Natural killer cell (primary cell): ENCODE data around the gene CNTN4.

DNA sequence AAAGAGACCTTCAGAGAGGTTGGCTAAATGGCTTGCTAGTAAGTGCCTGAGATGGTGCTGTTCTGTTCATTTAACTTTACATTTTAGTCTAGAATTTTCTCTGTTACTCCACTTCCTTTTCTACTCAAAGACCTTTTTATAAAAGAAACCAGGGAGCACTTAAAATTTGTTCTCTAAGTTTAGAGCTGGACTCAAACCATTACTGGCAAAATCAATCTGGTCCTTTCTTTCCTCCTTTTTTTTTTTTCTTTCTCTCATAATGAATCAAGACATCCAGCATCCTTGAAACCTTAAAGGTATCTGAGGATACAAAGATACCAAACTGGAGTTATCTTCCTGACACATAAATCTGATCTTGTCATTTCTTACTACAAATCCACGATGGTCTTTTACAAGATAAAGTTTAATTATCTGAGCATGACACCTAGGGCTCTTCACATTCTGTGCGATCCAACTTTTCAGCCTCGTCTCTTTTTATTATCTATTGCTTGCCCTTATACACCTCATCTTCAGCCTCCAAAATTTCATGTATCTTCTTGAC is 36.3 kb downstream of the CHL1 start:
- PRO-cap: no peak

- PRO-cap: no peak
Observed at GRCh38 chr3:535536-535795, 338.9 kb downstream of the CHL1 start.

GRCh38 chr3:1805171-1805709 is 293.4 kb upstream of the CNTN4 start:
- PRO-cap: no peak

DNA sequence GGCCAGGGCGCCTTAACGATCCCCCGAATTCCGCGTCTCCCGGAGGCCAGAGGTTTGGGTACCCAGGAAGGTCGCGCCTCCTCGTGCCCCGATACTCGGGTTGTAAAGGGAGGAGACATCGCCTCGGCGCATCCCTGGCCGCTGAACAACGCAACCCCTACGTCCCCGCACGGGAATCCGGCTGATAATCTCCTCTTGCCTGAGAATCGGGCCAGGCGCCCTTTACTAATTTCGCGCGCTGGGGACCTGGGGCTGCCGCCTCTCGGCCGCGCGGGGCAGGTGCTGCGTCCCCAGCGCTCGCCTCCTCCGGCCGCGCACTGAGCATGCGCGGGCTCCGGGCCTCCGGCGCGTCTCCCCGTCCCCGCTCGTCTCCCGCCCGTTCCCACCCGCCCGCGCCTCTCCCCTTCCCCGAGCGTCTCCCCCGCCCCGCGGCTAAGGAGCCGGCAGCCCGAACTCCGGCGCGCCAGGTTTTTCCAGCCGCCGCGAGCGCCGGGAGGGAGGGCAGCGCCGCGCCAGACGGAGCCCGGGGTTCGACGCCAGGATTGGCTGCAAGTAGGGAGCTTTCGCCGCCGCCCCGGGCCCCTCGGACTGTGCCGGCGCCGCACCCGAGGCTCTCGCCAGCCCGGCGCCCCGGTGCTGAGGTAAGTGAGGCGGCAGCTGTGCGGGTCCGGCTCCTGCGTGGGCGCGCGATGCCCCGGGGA is at the start of gene CNTN4:
Gene CNTN4, plus strand, starts transcription at position 529 of the 701 bp plus-strand sequence.
- PRO-cap: no peak

- PRO-cap: no peak
Observed at GRCh38 chr3:2099685-2100121, 1.0 kb downstream of the CNTN4 start.

DNA sequence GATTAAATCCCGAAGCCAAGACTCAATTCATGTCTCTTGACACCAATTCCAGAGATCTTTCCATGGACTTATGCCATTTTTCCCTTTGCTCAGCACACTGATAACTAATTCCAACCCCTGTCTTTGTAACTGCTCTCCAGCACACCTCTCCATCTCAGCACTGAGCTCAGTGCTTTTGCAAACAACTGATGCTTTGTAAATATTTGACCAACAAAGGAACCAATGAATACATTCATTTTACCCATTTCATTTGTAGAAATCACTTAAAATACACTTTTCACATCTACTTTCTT is 249.0 kb downstream of the IL5RA start:
- PRO-cap: no peak

- PRO-cap: no peak
Observed at GRCh38 chr3:2870542-2871107, 239.5 kb downstream of the IL5RA start.

DNA sequence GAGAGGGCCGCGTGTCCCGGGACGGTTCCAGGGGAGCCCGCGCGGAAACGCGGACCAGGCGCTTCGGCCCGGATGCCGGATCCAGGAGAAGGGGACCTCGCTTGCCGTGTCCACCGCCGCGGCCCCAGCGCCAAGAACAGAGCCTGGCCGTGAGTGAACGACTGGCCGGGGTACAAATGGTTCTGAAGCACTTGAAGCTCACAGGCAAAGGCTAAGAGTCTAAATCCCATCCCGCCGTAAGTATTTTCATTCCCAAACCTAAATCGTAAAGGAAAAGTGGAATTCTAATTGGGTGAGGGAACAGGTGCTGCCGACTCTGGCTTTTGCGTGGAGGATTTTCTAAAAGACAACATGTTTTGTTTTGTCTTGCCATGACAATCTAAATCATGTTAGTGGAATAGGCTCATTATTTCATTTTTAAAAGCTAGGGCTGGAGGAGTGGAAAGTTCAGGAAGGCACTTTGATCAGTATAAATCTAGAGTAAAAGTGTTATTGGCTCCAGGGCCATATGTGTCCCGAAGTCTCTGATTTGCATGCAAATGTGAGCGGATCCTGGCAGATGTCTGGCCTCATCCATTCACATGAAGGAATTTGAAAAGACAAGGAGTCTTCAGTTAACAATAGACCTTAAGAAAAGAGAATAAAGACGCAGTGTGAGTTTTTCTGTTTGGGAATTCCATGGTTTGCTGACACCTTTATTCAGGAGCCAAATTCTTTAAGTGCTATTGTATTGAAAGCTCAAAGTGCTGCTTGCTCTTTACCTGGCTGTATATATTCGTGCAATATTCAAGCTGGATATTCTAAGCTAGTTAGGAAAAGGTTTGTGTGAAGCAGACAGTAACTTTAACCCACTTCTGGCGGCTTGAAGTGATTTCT is 2.0 kb downstream of the LRRN1 start:
- PRO-cap: no peak

DNA sequence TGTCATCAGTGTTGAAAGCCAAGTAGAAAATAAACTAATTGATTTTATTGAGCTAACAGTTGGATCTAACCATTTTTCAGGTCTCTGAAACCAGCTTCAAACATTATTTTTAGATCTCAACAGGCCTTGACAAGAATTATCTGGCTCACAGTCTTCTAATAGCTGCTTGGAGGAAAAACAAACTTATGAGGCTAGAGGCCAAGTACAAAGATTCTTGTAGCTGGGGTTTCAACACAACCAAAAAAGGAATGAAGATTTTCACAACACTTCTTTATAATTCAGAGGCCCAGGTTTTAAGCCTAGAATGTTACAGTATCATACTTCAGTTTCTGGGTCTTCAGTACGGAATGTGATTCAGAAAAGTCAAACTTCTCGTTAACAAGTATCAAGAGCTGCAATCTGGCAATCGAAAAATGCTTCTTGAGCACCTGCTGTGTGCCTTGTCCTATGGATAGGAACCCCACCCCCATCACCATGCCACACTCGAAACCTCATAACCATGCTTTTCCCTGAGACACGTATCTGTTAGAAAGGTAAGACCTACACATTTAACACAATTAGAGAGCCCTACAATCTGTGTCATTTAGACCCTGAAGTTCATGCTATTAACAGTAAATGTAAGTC is 3.8 kb downstream of the SETMAR start:
- PRO-cap: no peak

DNA sequence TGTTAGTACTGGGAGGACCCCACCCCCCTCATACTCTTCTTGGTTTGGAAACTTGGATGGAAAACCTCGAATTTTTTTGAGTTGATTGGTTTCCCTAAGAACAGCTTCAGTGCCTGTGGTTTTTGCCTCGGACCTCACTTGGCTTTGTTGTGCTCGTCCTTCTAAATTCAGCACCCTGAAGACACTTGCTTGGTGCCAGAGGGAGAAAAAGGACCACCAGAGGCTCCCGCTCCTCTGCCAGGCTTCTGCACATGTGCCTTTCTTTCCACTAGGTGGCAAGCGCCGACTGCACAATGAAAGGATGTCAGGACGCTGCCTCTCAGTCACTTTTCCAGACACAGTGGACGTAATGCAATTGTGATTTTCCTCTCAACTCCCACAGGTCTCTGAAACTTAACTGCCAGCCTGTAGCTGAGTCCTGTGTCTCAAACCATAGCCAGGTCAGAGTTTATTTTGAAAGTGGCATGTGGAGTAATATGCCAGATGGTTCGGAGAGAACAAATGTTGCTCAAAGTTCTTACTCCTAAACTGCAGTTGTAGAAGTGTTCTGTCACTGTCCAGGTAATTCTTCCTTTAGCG is 162.8 kb downstream of the ITPR1 start:
- PRO-cap: no peak

GRCh38 chr3:4718596-4719639 is 225.8 kb downstream of the ITPR1 start:
- PRO-cap: no peak

- PRO-cap: bidirectional peak, plus-strand start at chr3:4748977, minus-strand start at chr3:4748675
Observed at GRCh38 chr3:4748405-4748834, 230.8 kb upstream of the BHLHE40 start.

GRCh38 chr3:4985026-4985902 is 6.0 kb downstream of the BHLHE40 start:
- PRO-cap: no peak

GRCh38 chr3:4986432-4987674 is 7.6 kb downstream of the BHLHE40 start:
- PRO-cap: bidirectional peak, plus-strand start at chr3:4986809, minus-strand start at chr3:4986682; bidirectional peak, plus-strand start at chr3:4987033, minus-strand start at chr3:4987006

DNA sequence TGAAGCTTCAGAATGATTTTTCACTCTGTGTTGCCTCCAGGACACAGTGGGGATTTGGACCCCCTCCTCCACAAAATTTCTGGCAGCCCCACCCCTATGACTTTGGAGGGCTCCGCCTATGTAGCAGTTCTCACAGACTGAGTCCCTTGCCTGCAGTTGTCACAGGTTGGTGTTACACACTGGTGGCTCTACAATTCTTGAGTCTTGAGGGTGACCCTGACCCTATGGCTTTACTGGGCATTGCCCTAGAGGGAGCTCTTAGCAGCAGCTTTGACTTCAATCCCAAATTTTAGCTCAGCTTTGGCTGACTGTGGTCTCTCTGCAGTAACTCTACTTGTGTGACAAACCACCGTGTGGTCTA is 644.2 kb downstream of the GRM7 start:
- PRO-cap: no peak

- PRO-cap: no peak
Observed at GRCh38 chr3:7740508-7740961, 761.1 kb upstream of the LMCD1 start.

DNA sequence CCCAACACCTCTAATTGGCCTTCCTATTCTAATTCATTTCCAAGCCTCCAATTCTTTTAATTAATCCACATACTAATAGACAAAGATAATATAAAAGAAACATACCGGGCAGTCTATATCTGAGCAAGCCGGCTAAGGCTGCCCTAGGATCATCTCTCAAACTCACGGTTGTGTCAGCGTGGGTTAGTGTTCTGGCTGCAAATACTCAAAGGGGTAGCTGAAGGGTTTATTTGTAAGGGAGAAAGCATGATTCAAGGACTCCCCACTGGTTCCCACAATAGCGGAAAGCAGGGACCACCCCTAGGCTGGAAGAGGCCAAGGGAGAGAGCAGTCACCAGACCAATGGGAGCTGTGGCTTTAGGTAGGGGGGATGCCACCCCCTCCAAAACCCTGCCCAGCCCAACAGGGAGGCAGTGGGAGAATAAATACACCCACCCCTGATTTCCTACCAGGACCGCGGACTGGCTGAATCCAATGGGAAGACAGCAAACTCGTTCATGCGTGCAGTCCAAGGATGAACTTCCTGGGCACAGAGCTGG is 7.3 kb upstream of the LMCD1 start:
- PRO-cap: no peak

DNA sequence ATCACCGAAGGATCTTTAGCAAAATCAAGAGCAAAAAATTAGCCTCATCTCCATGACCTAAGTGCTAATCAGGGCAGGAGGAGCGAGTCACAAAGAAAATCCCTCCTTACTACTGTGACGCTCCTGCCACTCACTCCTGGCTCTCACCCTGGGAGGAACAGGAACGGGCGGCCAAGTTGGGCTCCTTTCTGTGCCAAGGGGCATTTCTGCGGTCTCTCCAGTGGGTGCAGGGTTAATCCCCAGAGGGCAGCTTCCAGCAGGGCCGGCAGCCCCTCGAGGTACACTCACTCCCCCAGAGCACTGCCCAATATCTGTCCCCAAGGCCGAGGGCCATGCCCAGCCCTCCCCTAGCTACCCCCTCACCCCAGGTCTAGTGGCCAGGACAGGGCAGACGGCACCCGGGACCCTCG is 568 bp downstream of the CAV3 start:
- PRO-cap: no peak

GRCh38 chr3:9027973-9028555 is 64.8 kb upstream of the RAD18 start:
- PRO-cap: no peak

- PRO-cap: no peak
Observed at GRCh38 chr3:9226350-9226684, 23.1 kb downstream of the SRGAP3 start.